Non-pigmented ciliary epithelial cell (primary cell): ENCODE measurements around a stretch of chr16.

DNA sequence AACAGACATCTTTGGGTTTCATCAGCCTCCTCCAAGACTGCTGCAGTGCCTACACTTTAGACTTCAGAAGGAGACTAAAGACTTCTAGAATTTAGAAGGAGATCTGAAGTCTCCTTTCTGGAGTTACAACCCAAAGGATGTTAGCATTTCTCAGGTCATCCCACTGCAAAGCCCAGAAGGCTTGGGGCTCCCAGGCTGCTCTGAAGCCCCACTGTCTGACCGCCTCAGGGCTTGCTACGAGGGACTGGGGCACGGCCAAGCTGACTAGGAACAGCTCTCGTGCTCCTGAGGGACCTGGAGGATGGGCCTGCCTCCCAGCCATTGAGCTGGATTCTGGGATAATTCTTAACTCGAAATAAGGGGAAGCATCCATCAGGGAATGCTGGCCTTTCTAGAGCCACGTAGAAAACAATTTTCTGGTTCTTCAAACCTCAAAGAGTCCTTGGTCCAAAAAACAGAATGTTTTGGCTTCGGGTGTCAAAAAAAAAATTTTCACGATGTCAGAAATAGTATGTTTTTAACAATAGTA, 16.6 kb upstream of the HERPUD1 start:
- RRBS: no CpG with 5 or more reads among the region's 8 CpGs

- RRBS: no CpG with 5 or more reads among the region's 6 CpGs
Measured at GRCh38 chr16:56915765-56916264, 16.1 kb upstream of the HERPUD1 start.

GRCh38 chr16:56934158-56934598, 2.2 kb downstream of the HERPUD1 start:
- RRBS: no CpG with 5 or more reads among the region's 3 CpGs

GRCh38 chr16:56970954-56971631, 9.3 kb downstream of the CETP start:
- RRBS: no CpG with 5 or more reads among the region's 8 CpGs

GRCh38 chr16:56981217-56981771, 8.1 kb upstream of the NLRC5 start:
- RRBS: no CpG with 5 or more reads among the region's 9 CpGs

- RRBS: no CpG with 5 or more reads among the region's 12 CpGs
Measured at GRCh38 chr16:57084082-57084793, 8.1 kb upstream of the CPNE2 start.

- RRBS: no CpG with 5 or more reads among the region's 7 CpGs
Measured at GRCh38 chr16:57134733-57135443, 42.5 kb downstream of the CPNE2 start.

DNA sequence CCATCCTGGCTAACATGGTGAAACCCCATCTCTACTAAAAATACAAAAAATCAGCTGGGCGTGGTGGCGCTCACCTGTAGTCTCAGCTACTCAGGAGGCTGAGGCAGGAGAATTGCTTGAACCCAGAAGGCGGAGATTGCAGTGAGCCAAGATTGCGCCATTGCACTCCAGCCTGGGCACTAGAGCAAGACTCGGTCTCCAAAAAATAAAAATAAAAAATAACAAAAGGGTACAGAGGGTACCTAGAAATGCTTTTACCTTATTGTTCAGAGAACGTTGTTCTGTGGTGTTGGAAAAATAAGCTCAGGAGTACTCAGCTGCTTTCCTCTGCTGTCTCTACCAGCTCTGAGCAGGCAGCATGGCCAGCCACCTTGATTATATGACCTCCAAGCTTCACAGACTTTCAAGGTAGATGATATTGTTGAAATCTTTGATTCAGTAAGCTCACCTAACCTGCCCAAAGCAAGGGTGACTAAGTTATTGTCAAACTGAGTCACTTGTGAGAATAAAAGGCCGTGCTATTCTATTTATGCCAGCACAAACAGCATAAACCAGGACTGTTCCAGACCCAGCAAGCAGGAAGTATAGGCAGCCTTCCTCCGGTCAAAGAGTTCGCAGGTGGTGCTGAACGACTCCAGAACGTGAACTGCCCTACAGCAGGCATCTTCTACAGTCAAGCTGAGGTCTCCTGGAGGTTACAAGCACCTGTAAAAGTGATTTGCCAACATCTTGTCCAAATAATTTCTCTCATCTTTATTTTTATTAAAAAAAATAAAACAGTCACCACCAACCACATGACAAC, 10.5 kb downstream of the ARL2BP start:
- RRBS: no CpG with 5 or more reads among the region's 11 CpGs

DNA sequence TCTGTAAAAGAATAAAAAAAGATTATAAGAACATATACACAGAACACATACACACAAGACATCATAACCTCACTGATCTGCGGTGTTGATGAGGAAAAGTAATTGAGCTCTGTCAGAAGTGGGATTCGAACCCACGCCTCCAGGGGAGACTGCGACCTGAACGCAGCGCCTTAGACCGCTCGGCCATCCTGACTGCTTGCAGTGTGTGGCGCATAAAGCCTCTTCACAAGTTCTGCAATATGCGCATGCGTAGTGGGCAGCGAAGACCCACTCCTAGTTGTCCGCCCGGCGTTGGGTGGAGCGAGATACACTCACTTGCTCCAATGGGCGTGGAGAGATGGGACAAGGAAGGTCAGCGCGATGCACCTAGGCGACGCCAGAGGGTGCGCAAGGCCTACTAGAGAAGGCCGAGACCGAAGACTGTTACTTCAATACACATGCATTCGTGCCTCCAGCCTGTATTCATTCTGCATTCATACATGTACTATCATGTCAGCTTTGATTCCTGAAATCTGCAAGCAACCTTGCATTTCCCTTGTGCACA, 16.0 kb upstream of the PLLP start:
- RRBS: no CpG with 5 or more reads among the region's 25 CpGs

DNA sequence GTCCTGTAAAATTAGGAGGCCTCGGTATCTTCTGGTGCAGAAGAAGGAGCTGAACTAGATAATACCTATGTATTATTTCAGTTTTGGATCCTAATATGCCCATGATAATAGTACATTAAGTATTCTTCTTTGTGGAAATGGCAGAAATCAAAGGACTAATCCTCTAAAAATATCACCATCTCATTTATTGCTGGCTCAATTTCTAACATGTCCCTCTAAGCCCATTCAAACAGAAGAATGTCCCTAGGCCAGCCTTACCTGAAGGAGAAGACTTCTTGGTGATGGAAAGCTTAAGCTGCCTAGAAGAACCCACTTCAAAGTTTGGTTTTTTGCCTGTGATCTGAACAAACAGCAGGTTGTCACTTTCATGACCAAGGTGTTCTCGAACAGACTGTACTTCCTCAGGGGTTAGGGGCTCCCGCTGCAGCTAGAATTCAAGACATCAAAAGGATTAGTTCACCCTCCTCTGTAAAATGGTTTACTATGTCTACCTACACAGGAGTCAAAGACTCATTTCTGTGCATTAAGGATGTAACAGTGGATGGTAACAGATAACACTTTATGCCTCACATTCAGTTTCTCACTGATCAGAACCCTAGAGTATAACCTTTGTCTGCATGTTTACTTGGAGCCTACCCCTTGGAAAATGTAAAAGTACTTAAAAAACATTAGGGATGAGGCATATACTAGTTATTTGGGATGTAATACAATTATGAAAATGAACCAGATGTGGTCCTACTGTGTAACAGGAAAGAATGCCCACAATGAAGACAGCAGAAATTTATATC, 13.2 kb downstream of the CIAPIN1 start:
- RRBS: no CpG with 5 or more reads among the region's 3 CpGs

- RRBS: no CpG with 5 or more reads among the region's 8 CpGs
Measured at GRCh38 chr16:57458985-57459777, 3.3 kb upstream of the POLR2C start.

DNA sequence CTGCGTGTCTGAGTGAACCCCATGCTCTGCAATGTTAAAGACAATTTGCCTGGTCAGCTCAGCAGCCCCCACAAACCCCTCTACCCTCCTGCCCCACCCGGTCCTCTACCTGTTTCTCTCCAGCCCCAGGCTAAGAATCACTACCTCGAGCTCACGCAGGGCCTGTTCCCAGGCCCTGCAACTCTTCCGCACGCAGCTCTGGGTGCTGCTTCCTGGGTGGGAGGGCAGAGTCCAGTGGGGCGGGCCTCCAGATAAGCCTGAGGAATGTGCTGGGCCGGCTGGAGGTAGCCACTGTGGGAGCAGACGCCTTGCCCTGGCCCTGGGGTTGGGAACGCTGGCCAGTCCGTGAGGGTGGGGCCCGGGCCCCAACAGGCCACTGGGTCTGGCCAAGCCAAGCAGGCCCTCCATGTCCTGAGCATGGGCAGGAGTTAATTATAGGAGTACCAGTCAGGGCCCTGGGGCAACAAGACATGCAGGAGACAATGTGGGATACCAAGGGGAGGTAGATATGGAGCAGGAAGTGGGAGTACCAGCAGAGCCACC, 6.0 kb downstream of the DOK4 start:
- RRBS: 42% methylated on average over 5 of the region's 12 CpGs

GRCh38 chr16:57516027-57516568, 20.3 kb downstream of the CCDC102A start:
- RRBS: no CpG with 5 or more reads among the region's 11 CpGs

DNA sequence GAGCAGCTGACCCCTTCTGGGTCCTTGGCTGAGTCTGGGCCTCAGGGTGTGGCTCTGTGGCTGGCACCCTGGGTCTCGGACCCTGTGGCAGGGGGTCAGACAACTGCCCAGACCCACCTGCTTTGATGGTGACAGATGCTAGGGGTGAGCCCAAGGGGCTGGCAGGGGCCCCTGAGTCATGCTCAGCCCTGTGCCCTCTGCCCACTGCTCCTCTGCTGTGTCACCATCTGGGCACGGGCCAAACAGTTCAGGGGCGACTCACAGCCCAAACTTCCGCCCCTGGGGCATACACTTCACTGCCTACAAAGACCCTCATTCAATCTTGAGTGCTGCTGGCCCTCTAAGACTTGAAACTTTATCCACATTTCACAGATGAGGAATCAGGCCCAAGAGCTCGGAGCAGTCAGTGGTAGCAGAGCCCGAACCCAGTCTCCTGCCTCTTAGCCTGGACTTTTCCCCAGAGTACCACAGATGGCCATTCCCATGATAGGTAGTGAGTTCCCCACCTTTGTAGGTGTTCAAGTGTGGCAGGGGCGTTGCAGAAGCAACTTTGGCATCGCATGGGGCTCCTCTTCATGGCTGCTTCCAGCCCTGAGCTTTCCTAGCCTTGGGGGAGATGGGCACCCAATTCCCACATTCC, 5.9 kb downstream of the ADGRG1 start:
- RRBS: no CpG with 5 or more reads among the region's 8 CpGs

DNA sequence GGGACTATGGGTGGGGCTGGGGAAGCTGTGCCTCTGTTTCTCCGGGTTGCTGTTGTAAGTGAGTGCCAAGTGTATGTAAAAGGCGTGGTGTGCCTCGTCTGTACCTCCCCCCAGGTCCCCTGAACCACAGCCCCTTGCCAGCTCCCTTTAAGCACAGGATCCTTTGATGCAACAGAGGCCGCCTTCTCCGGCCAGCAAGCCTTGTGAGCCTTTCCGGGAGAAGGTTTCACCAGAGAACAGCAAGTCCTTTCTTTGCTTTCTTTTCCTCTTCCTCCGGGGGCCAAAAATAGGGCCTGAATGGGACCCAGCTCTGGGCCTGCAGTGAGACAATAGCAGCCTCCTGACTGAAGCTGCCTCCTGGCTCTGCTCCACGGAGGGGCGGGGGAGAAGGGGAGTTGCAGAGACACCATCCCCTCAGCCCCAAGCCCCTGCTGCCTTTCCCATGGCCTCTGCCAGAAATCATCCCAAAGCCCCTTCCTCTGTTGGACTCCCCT, 9.0 kb downstream of the ADGRG1 start:
- RRBS: 0% methylated on average over 1 of the region's 9 CpGs

- RRBS: no CpG with 5 or more reads among the region's 15 CpGs
Measured at GRCh38 chr16:57765358-57765894, 29.9 kb downstream of the KATNB1 start.

DNA sequence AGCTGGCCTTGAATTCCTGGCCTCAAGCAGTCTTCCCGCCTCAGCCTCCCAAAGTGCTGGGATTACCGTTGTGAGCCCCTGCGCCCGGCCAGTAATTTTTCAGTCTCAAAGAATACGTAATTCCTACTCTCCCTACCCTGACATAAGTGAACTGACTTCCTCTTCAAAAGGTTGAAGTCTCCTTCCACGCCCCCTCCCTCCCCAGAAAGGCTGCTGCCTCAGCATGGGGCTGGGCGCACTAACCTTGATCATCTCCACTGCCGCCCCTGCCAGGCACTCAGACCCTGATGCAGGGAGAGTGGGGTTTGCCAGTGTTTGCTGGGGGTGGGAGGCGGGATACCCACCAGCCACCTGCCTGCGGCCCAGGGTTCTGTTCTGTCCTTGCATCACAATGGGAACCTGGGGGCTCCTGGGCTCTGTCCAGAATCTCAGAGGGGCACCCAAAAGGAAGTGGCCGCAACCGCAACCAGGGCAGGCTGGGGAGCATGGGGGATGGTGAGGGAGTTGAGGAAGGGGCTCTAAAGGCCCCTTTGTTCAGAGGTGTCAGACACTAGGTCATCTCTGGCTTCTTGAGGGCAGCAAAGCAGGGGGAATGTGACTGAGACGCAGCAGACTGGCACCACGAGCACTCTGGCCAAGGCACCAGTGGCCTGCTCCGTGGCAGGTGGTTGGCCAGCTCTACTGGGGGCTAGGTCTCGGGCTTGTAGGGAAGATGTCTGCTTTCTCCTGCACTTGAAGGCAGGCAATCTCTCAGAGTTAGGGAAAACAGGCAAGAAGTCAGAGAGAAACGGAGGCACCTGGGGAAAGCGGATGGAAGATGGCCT, 27.3 kb downstream of the KIFC3 start:
- RRBS: no CpG with 5 or more reads among the region's 18 CpGs

DNA sequence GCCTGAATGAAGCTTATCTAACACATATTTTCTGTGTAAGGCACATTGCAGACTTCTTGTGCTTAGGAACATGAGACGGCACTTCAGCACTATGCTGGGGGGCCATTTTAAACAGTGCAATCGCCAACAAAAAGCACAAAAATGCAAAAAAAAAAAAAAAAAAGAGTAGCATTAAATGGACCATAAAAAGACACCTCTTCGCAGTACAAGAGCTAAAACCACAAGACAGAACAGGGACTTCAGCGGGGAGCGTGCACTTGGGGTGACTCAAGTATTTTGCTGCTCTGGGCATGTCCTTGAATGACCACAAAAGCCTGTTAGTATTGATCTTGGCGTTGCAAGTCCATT, 79.0 kb downstream of the CNGB1 start:
- RRBS: no CpG with 5 or more reads among the region's 6 CpGs

DNA sequence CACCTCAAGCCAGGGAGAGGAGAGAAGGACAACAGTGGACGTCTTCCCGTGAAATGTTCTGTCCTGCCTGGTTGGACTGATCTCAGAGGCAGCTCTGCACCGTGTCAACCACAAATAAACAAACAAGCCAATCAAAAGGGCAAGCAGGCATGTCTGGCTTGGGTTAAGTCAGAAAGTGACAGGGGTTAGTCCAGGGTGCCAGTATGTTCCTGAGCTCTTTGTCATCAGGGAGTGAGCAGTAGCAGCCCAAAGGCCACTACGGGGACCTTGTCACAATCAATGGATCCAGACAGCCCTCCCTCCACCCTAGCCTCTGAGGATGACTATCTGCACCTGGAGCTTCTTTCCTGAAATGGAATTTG, 35.0 kb downstream of the CNGB1 start:
- RRBS: no CpG with 5 or more reads among the region's 4 CpGs